Placental pericyte (primary cell): Measurements from ENCODE around the genes ABCA10 and SOX9.

- CAGE, long polyA plus RNA, result no peak
Observed at GRCh38 chr17:68776844-68777515, 175.8 kb upstream of the FAM20A start.

DNA sequence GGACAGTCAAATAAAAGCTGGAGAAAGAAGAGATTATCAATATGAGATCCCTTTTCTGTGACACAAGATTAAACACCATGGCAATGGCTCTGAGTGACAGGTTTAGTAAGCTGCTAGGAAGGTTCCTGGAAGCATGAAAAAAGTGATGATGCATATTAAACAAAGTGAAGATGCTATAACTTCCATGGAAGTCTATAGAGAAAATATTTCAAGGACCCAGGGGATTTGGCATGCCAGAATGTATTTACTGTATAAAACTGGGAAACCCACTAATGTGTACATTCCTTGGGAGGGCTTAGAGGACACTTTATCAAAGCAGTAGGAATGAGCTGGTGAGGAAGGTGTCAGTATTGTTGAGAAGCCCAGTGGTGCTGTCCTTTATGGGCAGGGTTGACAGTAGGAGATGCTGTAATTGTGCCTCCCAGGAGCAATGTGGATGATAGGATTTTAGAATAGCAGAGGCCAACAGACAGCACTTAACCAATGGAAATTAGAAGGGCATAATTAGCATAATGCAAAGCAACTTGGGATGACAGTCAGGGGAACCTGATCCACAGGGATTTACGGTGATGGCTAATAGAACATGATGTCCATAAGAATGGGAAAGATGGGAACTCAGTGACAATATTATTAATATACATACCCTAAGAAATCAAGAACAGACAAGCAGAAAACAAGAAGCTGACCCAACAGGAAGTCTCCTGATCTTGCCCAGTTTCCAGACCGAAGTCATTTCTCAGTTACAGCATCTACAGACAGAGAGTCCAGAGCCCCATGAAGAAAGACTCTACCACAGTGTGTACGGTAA, 132.9 kb downstream of the ABCA8 start:
- CAGE, long polyA plus RNA, result no peak

DNA sequence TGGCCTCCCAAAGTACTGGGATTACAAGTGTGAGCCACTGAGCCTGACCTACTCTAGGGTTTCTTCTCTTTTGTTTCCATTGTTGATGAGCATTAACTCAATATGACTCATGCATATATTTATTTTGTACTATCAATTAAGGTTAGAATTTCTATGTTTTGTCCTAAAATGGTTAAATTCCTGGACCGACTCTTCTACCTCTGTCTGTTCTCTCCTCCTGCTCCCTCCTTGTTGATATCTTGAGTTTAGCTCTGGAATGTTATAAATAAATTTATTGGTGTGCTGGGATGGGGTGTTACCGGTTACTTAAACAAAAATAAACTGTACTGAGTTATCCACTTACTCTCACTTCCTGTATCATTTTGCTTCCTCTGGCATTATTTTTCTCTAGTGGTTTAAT, 120.2 kb downstream of the ABCA8 start:
- CAGE, long polyA plus RNA, result no peak

- CAGE, long polyA plus RNA, result no peak
Observed at GRCh38 chr17:69018234-69018619, 42.5 kb downstream of the ABCA9 start.

DNA sequence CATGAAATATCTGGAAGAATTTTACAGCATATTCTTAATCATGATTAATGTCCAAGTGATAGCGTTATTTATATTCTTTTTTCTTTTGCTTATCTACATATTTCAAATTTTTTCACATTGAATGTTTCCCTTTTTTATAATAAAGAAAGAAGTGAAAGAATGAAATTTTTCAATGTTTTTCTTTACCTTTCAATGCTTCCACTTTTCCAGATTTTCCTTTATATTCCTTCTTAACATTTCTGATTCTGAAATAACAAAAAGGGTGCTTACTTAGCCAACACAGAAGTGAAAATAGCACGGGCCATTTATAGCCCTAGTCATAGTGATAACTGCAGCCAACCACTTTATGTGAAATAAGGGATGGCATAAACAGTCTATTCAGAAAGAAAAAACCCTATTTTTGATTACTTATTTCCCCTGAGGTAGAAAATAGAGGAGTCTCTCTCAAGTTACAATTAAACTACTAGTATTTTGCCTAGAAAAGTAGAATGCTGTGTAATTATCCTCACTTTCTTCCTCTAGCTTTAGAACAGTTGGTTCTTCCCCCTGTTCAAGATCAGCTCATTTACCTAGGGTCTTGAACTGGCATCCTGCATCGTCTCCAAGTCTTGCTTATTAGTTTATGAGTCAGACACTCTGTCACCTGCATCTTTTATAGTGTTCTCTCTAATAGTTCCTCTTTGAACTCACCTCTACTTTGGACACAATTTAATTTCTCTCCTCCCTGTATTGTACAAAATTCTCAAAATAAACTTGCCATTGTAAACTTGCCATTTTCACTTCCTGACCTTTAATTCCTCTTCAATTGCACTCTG, 23.8 kb downstream of the ABCA6 start:
- CAGE, long polyA plus RNA, result no peak

DNA sequence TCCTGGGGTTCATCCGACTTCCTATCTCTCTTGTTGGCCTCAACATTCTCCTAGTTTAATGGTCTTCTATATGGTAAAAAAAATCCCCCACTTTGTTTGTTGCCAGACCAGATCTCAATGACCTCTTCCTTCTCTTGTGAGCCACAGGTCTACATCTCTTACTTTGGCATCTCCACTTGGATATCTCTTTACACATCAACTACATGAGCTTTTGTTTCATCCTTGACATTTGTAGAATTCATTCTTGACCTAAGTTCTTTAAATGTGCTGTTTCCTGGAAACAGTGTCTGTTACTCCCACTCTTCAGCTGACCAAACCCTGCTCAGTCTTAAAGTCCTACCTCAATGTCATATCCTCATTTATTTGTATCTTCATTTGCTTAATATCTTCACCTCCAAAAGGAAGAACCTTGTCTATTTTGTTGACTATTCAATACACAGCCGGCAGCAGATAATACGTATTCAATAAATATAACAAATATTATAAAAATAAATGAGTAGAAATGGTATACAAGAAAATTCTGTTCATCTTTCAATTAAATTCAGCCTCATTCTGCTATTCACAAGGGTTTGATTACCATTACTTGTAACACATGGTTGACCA, 9.4 kb upstream of the ABCA6 start:
- CAGE, long polyA plus RNA, result no peak

GRCh38 chr17:69228437-69229164, at the start of gene ABCA10:
TSS of gene ABCA10 (minus strand) at chr17:69228824.
- CAGE, long polyA plus RNA, result no peak

DNA sequence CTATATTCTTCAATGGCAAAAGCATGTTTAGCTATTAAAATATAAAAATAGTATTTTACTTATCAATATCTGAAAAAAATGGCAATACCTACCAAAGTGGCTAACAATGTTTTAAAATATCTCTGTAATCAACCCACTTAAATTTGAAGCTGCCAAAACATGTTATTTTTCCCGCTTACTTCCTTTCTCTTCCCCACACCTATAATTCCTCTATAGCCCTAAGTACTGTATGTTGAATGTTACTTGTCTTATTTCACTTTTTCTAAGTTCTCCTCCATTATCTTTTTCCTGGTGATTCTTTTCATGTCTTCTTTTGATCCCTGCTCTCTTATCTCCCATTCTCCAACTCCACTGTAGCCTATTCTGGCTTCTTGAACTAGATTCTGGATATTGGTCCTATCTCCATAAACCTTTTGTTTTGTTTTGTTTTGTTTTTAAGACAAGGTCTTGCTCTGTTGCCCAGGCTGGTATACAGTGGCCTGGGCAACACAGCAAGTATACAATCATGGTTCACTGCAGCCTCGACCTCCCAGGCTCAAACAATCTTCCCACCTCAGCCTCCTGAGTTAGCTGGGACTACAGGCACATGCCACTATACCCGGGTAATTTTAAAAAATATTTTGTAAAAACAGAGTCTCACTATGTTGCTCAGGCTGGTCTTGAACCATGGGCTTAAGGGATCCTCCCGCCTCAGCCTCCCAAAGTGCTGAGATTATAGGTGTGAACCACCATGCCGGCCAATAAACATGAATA, 19.8 kb upstream of the ABCA10 start:
- CAGE, long polyA plus RNA, result no peak

GRCh38 chr17:69461837-69462407, 47.4 kb downstream of the MAP2K6 start:
- CAGE, long polyA plus RNA, result no peak

DNA sequence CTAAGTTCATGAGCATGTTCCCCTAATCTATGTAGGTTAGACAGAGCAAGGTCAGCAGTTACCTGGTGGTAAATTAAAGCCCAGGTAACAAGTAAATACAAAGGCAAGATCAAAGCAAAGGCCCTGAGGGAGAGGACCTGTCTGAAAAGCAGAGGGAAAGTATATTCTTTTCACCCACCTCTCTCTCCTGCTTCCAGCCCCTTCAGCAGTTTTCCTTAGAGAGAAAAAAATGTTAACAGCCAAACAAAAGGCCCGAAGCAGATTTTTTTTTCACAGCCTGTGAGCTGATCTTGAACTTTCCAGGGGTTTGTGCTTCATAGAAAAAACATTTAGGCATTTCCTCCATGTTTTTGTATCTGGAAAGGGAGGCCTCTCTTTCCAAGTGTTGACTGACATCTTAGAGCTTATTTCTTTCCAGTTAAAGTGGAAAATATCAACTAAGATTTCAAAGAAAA, 302.8 kb downstream of the MAP2K6 start:
- CAGE, long polyA plus RNA, result no peak

DNA sequence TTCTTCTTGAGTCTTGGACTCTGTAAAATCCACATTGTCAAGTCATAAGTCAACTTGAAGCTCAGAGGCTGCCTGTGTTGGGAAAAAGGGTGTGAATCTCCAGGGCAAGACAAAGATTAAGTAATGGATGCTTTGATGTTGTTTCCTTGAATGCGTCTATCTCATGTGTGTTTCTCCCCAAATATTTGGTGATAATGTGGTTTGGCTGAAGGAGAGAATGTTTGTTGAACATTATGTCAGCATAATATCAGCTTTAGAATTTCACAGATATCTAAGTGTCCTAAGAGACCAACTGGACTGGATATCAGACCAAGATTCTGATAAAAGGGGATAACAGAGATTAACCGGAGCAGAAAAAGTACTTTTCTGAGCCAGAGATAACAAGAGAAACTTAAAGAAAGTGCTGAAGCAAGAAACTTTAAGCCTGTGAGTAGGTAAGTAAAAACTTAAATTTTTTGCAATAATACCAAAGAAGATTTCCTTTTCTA, 24.0 kb upstream of the KCNJ16 start:
- CAGE, long polyA plus RNA, result no peak

DNA sequence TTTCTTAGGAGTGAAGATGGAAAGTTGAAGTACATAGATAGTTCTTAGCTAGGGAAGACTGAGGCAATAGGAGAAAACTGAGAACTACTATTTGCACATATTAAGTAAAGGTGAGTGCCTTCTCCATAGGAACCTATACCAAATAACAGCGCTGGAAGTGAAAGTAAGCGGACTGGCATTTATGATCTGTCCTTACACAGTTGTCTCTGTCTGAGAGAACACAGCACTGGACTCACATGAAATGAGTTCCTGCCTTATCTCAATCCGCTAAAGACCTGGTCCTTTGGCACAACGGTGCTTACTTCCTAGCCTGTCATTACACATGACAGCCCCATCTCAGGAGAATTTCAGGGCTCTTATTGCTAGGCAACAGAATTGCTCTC, 4.2 kb downstream of the KCNJ2 start:
- CAGE, long polyA plus RNA, result no peak

DNA sequence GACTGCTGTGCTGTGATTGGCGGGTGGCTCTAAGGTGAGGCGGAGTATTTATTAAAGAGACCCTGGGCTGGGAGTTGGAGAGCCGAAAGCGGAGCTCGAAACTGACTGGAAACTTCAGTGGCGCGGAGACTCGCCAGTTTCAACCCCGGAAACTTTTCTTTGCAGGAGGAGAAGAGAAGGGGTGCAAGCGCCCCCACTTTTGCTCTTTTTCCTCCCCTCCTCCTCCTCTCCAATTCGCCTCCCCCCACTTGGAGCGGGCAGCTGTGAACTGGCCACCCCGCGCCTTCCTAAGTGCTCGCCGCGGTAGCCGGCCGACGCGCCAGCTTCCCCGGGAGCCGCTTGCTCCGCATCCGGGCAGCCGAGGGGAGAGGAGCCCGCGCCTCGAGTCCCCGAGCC, at the start of gene SOX9:
TSS of gene SOX9 (plus strand) at position 77 of the 396 bp plus-strand sequence.
- CAGE, long polyA plus RNA, result no peak

- CAGE, long polyA plus RNA, result no peak
Observed at GRCh38 chr17:72124526-72124947, 3.7 kb downstream of the SOX9 start.

GRCh38 chr17:72337195-72337593, 216.4 kb downstream of the SOX9 start:
- CAGE, long polyA plus RNA, result no peak

- CAGE, long polyA plus RNA, result no peak
Observed at GRCh38 chr17:72410802-72411554, 290.2 kb downstream of the SOX9 start.

- CAGE, long polyA plus RNA, result no peak
Observed at GRCh38 chr17:72419979-72420346, 299.1 kb downstream of the SOX9 start.

- CAGE, long polyA plus RNA, result no peak
Observed at GRCh38 chr17:72455942-72456636, 335.3 kb downstream of the SOX9 start.

GRCh38 chr17:72588191-72588744, 467.4 kb downstream of the SOX9 start:
- CAGE, long polyA plus RNA, result no peak

DNA sequence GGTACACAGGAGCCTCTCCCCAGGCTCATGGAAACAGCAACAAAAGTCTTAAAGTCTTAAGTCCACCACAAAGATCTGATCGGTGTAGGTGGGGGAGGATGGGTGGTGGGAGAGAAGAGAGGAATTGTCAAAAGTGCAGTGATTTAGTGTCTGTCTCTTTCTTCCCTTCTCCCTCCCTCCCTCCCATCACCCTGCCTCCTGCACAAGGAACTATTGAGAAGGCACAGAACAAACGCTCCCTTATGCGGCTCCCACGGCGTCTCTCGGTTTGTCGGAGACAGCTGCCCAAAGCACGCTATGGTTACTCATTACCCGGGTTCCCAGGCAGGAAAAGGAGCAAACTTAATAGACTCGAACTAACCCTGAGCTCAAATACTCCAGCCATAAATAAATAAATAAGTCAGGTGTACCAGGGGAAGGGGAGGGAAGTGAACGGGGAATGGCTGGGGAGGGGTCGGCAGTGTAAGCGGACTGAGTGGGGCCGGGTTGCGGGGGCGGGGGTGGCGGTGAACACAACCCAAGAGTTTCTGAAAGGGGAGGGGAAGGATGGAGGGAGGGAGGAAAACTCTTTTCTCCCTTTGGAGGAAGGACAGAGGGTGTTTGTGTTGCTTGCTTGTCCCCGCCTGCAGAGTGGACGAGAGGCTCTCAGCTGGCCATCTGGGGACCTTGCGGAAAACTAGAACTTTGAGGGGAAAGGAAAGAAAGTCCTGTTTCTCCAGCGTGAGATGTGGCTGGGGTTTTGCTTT, 477.3 kb downstream of the SLC39A11 start:
- CAGE, long polyA plus RNA, result no peak